ENCODE measurements around the genes CD300LB, CD300E, CDR2L and SLC25A19.

DNA sequence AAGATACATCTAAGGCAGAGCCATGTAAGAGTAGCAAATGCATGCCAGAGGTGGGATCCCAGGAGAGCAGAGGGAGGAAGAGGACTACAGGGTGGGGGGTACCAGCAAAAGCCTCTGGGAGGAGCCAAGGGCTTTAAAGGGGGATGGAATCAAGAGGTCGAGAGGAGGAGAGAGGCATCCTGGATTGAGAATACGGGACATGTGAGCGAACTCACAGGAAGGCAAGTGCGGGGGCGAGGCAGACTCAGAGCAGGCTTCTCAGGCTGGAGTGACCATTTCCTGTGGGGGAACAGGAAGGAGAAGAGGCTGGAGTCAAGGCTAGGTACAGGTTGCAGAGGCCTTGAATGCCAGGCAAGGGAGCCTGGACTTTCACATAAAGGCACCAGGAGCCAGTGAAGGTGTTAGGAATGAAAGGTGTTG, 5.5 kb upstream of the GPRC5C start:
- PRO-cap, result no peak

- PRO-cap, result no peak
Measured at GRCh38 chr17:74427033-74427410, 4.9 kb upstream of the GPRC5C start.

DNA sequence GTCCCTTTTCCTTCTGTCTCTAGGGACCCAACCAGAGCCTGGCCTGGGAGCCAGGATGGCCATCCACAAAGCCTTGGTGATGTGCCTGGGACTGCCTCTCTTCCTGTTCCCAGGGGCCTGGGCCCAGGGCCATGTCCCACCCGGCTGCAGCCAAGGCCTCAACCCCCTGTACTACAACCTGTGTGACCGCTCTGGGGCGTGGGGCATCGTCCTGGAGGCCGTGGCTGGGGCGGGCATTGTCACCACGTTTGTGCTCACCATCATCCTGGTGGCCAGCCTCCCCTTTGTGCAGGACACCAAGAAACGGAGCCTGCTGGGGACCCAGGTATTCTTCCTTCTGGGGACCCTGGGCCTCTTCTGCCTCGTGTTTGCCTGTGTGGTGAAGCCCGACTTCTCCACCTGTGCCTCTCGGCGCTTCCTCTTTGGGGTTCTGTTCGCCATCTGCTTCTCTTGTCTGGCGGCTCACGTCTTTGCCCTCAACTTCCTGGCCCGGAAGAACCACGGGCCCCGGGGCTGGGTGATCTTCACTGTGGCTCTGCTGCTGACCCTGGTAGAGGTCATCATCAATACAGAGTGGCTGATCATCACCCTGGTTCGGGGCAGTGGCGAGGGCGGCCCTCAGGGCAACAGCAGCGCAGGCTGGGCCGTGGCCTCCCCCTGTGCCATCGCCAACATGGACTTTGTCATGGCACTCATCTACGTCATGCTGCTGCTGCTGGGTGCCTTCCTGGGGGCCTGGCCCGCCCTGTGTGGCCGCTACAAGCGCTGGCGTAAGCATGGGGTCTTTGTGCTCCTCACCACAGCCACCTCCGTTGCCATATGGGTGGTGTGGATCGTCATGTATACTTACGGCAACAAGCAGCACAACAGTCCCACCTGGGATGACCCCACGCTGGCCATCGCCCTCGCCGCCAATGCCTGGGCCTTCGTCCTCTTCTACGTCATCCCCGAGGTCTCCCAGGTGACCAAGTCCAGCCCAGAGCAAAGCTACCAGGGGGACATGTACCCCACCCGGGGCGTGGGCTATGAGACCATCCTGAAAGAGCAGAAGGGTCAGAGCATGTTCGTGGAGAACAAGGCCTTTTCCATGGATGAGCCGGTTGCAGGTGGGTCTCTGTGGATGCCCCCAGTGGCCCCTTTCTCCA, 8.2 kb downstream of the GPRC5C start:
- PRO-cap, result no peak

GRCh38 chr17:74444622-74444844, 12.6 kb downstream of the GPRC5C start:
- PRO-cap, result no peak

DNA sequence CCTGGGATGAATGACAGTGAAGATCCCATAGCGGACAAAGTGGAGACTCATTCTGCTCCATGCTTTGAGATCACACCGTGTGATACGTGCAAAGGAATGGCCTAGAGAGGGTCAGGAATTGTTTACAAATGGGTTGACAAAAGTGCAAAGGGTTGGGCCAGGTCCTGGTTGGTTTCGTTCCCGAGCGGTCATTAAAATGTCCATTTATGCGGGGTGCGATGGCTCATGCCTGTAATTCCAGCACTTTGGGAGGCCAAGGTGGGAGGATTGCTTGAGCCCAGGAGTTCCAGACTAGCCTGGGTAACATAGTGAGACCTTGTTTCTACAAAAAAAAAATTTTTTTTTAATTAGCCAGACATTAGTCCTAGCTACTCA, 15.9 kb downstream of the GPRC5C start:
- PRO-cap, result no peak

DNA sequence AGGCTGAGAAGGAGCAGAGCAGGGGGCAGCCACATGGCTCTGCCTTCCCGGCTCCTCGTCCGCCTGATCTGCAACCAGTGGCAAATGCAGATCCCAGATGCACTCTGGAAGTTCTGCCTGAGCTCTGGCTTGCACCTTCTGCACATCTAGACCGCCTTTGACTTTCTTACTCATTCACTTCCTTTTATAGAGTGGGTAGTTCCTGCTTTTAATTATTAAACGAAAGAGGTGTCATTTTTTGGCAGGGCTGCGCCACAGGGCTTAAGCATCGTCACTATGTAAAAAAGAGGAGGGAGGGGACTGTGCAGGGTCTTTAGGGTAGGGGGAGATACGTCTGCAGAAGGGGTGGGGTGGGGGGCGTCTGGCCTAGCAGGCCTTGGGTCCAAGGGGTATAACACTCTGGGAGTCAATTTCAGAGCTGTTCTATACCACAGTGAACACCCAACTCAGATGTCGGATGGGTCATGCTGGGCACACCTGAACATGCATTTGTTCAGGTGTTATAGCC, at the start of gene CD300LB:
Gene CD300LB, minus strand, starts transcription at position 160 of the 508 bp plus-strand sequence.
- PRO-cap, result no peak

- PRO-cap, result no peak
Measured at GRCh38 chr17:74623427-74624292, at the start of gene CD300E. TSS of gene CD300E (minus strand) at chr17:74623738.

- PRO-cap, result no peak
Measured at GRCh38 chr17:74737418-74738758, 832 bp downstream of the RAB37 start.

- PRO-cap, result no peak
Measured at GRCh38 chr17:74758876-74759190, 10.4 kb downstream of the NHERF1 start.

GRCh38 chr17:74768788-74769577, 7.2 kb downstream of the NAT9 start:
- PRO-cap, result no peak

DNA sequence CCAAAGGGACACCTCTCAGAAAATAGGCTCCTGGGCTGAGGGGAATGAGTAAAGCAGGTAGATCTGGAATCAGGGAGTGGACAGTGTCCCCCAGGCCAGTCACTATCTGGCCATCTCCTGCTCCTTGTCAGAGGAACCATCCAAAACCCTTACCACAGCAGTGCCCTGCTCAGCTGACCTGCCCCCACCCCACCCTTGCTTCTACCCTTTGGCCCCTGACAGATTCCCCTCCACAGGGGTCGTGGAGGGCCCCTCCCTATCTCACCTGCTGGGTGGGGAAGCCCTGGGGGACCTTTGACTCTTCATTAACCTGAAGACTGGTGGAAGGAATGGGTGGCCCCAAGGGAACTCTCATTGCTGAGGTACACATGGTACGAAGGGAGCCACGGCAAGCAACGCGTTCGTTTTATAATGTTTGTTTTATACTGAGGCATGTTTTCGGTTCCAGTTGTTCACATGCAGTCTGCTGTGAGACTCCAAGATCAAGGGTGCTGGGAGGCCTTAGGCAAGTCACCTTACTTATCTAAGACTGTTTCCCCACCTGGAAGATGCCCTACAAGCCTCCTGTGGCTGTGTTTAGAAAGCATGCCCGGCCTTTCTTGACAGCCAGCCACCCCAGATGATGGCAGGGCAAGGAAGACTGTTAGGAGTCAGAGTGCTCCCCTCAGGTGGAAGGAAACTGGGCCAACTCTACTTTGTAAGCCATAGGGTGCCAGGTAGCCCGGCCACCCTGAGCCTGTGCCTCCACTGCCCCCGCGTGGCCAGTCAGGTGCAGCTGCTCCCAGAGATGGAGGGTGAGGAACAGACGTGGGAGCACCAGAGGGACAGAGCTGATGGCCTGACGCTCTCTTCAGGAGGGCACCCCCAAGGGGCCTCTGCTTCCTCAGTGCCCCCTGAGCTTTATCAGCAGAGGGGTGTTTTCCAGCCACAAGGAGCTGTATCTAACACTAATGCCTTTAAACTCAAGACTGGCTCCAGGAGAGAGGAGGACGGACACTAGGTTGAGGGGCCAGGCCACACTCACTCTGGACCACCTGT, 5.7 kb downstream of the NAT9 start:
- PRO-cap, result no peak

- PRO-cap, result no peak
Measured at GRCh38 chr17:74971870-74972548, 550 bp downstream of the HID1 start.

DNA sequence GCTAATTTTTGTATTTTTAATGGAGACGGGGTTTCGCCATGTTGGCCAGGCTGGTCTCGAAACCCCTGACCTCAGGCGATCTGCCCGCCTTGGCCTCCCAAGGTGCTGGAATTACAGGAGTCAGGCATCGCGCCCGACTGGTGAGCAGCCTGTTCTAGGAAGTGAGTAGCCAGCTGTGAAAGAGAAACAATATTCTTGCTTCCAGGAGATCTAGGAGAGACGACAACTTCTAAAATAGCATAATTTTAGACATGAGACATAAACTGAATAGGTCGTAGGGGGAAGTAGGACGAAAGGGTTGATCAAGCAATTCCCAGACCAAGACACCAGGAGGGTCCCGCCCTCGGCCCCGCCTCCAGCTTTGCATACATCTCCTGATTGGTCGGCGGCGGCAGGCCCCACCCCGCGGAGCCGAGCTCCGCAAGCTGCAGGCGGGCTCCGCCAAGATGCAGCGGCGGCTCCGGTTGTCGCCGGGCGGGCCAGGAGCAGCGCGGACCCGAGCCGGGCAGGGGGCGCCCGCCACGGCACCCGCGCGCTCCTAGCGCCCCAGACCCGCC, at the start of gene CDR2L:
Gene CDR2L, plus strand, starts transcription at position 444 of the 557 bp plus-strand sequence.
- PRO-cap, result unidirectional peak, plus-strand start at position 444 of the sequence

DNA sequence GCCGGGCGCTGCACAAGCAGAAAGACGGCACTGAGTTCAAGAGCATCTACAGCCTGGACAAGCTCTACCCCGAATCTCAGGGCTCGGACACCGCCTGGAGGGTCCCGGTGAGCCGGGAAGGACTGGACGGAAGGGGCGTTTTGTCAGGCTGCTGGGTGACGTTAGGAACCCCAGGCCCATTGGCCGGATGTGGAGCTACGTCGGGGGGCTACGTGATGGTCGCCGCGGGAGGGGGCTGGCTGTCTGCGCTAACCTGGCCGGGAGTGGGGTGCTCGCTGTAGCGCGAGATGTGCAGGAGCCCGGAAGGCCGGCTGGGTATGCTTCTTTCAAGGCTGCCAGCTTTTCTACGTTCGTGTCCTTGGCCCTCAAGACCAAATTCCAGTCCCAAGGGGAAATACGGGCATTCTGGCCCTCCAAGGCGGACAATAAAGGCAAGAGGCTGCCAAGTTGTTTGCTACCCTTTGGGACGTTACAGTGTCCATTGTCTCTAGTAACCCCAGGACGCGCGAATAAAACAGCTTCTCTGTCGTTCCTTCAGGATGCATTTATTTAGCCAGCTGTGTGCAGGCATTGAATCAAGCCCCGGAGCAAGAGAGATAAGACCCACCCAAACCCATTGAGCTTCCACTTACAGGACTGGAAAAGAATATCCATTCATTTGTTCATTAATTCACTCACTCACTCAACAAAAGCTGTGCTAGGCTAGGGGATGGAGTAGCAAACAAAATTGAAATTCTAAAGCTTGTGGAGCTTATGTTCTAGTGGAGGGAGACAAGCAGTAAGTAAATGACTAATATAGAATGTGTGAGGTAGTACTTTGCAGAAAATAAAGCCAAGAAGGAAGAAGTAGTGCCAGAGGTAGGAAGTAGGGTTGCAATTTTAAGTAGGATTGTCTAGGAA, 546 bp downstream of the MRPL58 start:
- PRO-cap, result bidirectional peak, plus-strand start at position 278 of the sequence, minus-strand start at position 142 of the sequence; unidirectional peak, minus-strand start at position 511 of the sequence; unidirectional peak, minus-strand start at position 547 of the sequence

GRCh38 chr17:75032208-75032779, 14.5 kb downstream of the ATP5PD start:
- PRO-cap, result no peak

DNA sequence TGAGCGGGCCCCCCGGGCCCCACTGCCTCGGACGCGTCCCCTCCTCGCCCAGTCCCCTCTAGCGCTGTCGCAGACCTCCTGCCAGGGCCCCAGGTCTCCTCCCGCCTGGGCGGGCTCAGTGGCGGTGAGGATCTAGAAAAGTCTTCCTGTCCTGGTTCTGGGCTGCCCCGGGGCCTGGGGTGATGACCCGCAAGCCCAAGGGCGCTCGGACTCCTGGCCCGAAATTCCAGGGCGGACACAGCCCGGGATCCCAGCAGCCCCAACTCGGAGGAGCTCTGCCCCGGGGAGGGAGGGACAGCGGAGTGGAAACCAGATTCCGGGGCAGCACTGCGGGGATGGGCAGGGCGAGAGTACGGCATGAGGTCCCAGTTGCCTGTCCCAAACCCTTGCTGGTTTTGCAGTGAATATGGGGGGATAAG, 301 bp downstream of the SLC16A5 start:
- PRO-cap, result no peak

DNA sequence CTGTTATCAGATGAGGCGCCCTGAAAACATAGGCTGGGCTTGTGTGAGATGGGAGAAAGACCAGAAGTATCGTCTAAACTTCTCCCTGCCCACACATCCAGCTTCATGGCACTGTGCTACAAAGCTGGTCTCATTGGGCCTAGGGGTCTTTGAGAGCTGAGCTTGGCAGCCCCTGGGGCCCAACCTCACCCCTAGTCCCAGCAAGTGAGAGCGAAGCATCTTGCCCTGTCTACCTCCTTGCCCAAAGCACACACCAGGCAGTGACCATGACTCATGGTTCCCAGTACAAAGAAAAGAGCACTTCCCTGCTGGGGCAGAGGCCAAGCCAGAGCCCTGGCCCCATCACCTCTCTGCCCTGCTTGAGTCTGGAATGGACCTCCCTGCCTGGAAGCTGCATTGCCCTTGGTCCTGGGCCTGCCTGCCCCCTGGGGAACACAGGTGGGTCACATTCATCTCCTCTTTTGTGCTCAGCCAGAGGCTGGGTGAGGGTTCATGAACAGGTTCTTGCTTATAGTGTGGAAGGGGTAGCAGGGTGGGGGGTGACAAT, 1.2 kb downstream of the SLC16A5 start:
- PRO-cap, result no peak

GRCh38 chr17:75094604-75095509, 7.1 kb downstream of the SLC16A5 start:
- PRO-cap, result no peak

DNA sequence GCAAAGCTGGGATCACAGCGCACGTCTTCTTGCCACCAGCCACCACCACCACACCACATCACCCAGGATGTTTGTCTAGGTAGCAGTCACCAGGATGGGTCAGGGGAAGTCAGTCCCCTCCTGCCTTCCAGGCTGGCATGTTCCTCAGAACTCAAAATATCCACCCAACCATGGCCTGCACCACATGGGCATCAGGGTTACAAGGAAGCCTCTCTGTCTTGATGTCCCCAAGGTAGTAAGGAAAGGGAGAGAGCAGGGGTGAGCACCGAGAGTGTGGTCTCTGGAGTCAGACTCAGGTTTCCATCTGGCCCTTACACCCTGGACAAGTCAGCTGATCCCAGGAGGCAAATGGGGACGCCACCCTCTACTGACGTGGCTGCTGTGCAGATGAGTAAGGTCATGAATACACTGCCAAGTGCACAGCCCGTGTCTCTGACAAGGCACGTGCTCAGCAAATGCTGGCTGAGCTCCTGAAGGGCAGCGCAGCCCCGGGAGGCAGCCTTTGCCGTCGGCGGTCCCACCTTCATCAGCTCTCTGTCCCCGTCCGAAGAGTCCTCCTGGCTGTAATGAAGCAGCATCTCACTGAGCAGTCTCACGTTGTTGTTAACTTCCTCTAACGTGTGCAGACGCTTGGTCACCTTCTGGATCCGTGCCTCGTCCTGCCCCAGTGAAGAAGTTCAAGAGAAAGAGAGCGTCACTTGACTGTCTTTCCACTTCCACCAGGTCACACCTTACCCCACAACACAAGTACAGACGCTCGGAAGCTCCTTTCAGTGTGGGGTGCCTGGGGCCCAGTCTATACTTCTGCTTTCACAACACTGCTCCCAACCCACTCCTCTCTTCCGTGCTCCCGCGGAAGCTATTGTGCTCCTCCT, 19.4 kb downstream of the GGA3 start:
- PRO-cap, result no peak

- PRO-cap, result bidirectional peak, plus-strand start at chr17:75289200, minus-strand start at chr17:75289204; bidirectional peak, plus-strand start at chr17:75289615, minus-strand start at chr17:75289379
Measured at GRCh38 chr17:75289054-75289495, at the start of gene SLC25A19. TSS of gene SLC25A19 (minus strand) at chr17:75289433.

Data from A673 (cell line).